Temporal lobe (tissue), 2 donors: ENCODE data around the genes HMOX1, APOL5 and RBFOX2.

DNA sequence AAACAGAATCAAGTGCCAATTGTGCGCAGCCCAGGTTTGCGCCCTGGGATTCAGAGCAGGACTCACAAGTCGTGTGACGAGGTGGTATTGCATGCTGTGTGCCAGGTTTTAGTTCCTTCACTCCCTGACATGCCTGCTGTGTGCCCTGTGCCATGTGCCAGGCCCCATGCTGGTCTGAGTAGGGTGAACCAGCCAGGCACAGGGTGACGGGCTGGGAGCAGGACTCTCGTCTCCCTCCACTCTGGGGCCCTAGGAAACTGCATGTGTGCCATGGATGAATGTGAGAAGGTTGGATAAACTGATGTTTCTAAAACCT, 38.8 kb upstream of the HMOX1 start:
- RAMPAGE, long total RNA: no peak

DNA sequence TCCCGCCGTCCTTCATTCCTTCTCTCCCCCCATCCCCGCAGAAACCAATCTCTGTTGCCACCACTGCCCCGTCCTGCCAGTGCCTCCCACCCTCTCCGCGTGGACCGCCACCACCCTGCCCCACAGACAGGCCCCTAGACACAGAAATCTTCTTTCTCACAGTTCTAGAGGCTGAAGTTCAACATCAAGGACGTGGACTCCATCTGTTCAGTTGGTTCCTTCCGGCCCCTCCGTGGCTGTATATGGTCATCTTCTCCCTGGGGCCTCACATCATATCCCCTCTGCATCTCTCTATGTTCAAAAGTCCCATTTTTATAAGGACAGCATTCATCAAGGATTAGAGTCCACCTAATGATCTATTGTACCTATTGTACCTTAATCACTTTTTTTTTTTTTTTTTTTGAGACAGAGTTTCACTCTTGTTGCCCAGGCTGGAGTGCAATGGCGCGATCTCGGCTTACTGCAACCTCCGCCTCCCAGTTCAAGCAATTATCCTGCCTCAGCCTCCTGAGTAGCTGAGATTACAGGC, 29.3 kb upstream of the HMOX1 start:
- RAMPAGE, long total RNA: no peak

GRCh38 chr22:35380656-35381773, at the start of gene HMOX1:
Gene HMOX1, plus strand, starts transcription at chr22:35381096.
- RAMPAGE, long total RNA: no peak

- RAMPAGE, long total RNA: no peak
These were observed 27.9 kb downstream of the MB start for GRCh38 chr22:35588988-35589865.

DNA sequence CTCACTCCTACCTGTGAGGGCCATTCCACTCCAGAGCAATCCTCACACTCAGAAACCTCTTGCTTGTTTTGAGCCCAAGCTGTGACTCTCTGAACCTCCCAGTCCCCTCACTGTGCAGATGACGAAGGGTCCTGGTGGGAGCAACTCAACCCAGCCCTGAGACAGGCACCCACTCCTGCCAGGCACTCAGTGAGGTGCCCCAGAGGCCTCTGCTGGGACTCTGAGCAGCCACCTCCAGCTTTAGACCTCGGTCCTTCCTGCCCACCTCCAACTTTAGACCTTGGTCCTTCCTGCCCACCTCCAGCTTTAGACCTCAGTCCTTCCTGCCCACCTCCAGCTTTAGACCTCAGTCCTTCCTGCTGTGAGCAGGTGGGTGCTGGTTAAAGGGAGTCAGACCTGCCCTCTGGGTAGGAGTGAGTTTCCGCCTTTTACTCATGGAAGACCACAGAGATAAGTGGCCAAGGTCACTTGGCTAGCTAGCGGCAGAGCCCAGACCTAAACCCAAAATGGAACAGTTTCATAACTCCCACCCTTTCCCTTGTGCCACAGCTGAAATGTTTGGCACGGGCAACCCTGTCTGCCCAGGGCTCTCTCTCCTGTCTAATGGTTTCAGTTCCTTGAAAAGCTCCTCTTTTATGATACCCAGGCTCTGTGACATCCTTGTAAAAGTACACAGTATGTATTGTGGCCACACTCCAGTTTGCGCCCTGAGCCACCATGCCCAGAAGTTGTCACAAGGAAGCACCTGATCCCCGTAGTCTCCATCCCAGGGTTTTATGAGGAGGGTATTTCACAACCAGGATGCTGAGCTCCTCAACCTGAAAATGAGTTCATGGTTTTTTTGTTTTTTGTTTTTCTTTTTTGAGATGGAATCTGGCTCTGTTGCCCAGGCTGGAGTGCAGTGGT, 5.3 kb downstream of the MB start:
- RAMPAGE, long total RNA: no peak

GRCh38 chr22:35612759-35613504, 4.2 kb downstream of the MB start:
- RAMPAGE, long total RNA: no peak

- RAMPAGE, long total RNA: no peak
These were observed at the start of gene APOL5 for GRCh38 chr22:35717721-35717953. Gene APOL5, plus strand, starts transcription at chr22:35717872.

- RAMPAGE, long total RNA: no peak
These were observed 43.3 kb downstream of the APOL5 start for GRCh38 chr22:35761040-35761367.

GRCh38 chr22:35835746-35836233, 118.1 kb downstream of the APOL5 start:
- RAMPAGE, long total RNA: no peak

DNA sequence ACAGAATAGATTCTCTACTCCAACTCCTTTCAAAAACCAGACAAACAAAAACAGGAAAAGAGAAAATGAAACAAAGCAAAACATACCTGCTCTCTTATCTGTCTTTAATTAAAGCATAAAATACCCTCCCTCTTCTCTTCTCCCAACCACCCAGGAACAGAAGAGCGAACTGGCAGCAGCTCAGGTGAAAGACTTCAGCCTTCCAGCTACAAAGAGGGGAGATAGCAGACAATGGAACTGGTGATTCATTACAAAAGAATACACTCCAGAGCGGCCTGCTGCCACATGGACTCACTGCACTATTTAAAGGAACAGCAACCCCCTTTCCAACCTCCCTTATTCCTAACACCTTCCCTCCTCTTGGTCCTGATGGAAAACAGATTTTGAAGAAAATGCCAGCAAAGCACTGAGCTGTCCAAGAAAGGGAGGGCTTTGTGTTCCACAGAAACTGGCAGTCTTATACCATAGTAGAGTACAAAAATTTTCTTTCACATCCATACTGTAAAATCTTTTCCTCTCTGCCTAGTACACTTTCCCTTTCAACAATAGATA, 118.6 kb downstream of the APOL5 start:
- RAMPAGE, long total RNA: no peak

DNA sequence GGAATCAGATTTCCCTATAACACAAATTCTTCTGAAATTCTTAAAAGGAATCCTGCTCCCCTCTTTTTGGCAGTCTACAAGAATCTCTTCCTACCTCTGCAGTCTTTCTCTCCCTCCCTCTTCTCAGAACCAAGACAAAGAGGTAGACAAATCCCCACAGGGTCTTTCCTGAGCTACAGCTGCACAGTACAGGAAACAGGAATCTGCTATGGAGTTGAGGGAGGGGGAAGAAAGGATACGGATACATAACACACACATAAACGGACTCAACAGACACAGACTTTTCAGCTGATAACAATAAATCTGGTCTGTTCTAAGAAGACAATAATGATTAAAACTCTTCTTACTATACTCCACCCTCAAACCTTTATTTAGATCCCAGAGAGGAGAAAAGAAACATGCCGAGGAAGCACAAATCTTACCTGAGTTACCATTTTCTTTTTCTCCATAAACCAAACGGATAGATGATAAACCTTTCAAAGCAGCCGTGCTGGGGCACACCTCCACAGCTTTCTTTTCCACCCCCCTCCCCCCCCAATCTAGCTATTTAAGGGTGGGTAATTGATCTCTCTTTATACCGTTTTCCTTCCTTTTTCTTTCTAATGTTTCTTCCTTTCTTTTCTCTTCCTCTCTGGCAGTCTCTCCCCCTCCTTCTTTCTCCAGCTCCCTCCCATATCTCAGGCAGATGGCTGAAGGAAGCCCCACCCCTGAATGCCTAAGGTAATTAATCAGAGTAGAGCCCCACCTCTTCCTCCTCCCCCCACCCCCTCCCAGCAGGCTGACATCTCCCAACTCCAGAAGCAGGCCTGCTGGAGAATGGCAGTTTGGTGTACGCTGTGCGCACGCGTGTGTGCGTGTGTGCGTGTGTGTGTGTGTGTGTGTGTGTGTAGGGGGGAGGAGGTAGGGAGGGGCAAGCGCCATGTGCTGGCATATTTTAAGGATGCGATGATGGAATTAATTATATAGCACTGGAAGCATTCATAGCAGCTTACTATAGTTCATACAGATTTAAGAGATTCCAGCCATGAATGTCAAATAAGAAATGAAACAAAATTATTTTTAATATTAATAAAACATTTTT, 122.4 kb downstream of the APOL5 start:
- RAMPAGE, long total RNA: start-site peak on the minus strand centred at position 717 of the sequence, 233 bp wide, 822 and 2,274 reads in 2 replicates

GRCh38 chr22:35971357-35972178, 57.1 kb downstream of the RBFOX2 start:
- RAMPAGE, long total RNA: no peak

DNA sequence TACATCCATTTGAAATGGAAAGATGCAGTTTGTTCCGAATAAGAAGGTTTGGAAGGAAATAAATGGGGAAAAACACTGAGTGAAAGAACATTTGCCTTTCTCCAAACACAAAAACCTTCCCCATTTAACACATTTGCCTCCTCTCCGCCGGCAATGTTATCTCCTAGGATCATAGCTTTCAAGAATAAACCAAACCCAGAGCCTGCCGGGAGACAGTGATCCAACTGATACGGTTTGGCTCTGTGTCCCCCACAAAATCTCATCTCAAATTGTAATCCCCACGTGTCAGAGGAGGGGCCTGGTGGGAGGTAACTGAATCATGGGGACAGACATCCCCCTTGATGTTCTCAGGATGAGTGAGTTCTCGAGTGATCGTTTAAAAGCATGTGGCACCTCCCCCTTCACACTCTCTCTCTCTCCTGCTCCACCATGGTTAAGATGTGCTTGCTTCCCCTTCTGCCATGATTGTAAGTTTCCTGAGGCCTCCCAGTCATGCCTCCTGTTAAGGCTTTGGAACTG, 33.3 kb downstream of the RBFOX2 start:
- RAMPAGE, long total RNA: no peak

DNA sequence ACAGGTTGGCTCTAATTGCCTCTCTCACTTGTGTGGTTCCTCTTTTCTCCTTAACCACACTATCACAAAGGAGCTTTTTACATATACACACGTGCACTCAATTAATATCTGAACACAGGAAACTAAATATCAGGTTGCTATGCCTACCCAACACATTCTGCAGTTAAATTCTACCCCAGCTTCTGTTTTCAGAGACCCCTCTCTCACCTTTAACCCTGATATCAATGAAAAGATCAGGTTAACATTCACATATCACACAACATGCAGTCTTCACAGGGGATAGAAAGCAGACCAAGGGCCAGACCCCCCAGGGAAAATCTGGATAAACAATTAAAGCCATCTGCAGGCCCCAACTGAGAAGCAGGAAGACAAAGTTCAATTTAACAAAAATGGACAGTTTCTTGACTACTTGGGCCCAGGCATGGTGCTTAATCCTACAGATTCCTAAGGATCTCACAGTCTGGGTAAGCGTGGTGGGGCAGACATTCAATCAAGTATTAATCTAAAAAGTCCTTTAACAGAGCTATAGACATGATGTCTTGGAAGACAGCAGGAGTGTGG, 10.8 kb downstream of the RBFOX2 start:
- RAMPAGE, long total RNA: no peak

- RAMPAGE, long total RNA: no peak
These were observed 4.8 kb downstream of the RBFOX2 start for GRCh38 chr22:36023757-36024228.

DNA sequence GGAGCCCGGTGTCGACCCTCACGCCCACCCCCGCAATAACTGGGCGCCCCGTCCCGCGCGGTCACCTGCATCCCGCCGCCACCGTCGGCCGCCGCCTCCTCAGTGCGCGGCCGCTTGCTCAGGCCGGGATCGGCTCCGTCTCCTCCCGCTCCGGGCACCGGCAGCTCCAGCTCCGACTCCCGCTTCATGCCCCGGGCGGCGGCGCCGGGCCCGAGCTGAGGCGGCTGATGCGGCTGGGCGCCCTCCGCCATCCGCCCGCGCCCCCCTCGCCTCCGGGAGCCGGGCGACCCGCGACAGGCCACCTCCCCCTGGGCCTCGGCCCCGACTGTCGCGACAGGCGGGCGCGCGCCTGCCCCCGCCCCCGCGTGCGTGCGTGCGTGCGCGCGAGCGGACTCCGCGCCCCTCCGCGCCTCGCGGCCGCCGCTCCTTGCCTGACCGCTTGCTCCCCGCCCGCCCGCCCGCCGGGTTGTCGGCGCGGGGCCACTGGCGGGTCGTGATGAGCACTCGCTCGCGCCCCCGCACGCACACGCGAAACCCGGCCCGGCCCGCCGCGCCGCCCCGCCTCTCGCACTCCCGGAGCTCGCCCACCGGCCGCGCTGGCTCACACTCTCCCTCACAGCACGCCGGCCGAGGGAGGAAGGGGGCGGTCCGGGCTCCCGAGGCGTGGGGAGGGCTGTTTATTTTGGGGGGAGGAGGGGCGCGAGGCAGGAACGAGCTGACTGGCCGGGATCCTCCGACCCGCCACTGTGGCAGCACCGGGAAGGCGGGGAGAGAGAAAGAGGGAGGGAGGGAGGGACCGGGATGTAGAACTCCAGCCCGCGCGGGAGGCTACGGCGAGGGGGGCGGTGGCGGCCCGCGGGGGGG, at the start of gene RBFOX2:
TSS of gene RBFOX2 (minus strand) at position 650 of the 864 bp plus-strand sequence.
- RAMPAGE, long total RNA: no peak

DNA sequence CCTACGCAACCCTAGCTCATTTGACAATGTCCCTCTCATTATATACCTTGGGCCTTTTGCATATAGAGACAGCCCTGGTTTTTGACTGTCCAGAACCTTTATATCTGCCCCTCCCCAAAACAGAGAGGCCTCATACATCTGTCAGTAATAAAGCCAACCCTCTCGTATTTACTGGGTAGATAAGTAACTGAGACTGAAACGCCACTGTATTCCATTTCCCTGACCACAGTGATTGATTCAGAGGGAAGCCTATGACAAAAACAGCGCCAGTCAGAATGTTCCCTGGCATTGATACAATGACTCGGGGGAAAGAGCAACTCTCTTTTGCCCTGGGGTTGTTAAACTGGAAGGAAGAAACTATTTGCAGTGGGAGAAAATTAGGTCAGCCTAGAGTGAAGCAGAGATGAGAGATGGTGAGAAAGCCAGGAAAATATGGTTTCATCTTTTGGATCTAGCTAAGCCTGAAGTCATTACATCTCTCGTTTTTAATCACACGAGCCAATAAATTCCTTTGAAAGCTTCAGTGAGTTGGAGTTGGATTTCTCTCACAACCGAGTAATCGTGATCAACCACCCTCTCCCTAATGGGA, 48.6 kb upstream of the RBFOX2 start:
- RAMPAGE, long total RNA: no peak

- RAMPAGE, long total RNA: no peak
These were observed 1.9 kb downstream of the APOL2 start for GRCh38 chr22:36237370-36237820.

DNA sequence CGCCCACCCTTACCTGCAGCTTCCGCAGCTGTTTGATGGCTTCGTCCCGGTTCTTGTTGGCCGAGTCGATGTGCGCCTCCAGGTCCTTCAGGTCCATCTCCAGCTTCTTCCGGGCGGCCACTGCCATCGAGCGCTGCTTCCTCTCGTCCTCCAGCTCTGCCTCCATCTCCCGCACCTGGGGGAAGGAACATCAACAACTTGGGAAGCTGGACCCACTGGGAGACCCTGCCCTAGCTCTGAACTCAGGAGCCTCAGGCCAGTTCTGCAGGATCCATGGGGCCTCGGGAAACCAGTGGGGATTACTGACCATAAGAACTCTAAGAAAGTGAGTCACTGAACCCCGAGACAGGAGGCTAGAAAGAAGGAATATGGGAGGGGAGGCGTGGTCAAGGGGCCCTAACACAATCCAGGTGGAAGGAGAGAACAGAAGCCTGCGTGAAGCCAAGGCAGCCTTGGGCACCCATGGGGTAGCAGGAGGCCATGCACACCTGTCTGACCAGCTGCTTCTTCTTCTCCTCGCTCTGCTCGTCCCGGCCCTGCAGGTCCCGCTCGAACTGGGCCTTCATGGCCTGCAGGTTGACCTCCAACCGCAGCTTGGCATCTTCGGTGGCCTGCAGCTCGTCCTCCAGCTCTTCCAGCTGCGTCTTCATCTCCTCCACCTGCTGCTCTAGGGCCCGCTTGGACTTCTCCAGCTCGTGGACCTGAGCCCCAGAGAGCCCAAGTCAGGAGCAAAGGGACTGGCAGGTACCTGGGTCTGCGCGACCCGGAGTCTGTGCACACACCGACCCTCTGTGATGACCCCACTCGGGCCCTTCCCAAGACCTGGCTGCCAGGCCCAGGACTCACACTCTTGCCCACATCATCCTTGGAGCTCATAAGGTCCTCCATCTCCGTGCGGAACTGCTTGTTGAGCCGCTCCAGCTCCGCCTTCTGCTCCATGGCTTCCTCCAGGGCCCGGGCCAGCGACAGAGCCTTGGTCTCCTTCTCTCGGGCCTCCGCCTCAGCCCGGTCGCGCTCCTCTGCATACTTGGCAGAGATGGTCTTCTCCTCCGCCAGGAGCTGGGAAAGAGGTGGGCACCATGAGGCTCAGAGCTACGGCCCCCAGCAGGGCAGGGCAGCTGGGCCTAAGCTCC, 35.7 kb downstream of the APOL1 start:
- RAMPAGE, long total RNA: no peak

- RAMPAGE, long total RNA: no peak
These were observed 47.1 kb downstream of the APOL1 start for GRCh38 chr22:36299958-36300601.